ENCODE measurements around a stretch of chr11.

- PRO-cap: no peak
These were observed 4.4 kb downstream of the BCO2 start for GRCh38 chr11:112179655-112180119.

GRCh38 chr11:112195013-112195523 lies 19.8 kb downstream of the BCO2 start:
- PRO-cap: no peak

DNA sequence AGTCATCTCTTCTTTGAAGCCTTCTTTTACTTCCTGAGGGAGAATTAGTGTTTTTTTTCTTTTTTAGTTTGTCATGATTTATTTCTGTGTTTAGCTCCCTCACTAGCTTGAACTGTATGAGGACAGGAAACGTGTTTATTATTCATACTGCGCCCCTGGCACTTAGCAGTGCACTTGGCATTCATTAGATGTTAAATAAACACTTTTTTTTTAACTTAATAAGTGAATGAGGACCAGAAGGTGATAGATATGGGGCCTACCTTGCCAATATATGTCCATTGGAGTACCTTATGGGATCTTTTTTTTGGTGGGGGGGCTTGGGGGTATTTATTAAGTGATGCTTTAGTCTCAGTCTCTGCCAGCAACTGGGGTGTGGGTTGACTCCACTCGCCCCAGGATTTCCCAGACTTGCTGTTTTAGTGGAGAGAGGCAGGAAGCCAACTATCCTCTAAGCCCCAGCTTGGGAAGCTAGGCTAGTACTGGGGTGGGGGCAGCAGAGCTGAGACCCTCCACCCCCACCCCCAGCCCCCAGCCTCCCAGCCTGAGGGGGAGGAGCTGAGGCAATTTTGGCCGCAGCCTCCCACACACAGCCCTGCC lies 4.6 kb upstream of the PTS start:
- PRO-cap: no peak

DNA sequence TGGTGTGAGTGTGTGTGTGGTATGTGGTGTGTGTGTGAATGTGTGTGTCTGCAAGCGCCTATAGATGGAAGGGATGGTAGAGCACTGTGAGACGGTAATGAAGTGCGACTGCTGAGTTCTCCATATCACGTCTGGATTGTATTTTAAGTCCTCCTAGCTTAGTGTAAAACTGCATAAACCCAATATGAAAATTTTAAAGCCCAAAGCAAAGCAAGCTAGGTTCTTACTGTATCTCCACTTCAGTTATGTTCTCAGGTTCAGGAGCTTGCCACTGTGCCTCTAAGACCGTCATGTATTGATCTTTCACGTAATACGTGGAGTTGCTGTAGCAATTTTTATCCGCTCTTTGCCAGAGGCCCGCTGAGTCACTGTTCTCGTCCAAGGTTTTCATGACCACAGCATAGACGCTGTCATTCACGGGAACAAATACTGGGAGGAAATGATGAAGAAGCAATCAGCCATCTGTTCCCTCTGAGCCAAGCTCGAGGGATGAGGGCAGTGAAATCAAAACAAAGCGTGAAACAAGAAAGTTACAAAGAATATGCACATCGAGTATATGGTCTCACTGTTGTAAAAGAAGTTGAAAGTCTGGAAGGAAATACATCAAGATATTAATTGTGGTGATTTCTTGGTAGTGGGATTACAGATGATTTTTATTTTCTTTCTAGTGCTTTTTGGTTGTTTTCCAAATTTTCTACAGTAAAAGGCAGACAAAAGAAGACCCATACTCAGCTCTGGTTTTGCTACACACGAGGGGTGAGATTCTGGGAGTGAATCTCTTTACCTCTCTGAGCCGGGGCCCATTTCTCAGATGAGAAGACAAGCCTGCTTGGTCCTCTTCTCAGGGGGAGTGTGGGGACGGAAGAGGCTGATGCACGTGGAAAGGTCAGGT lies 5.3 kb downstream of the PLET1 start:
- PRO-cap: no peak

DNA sequence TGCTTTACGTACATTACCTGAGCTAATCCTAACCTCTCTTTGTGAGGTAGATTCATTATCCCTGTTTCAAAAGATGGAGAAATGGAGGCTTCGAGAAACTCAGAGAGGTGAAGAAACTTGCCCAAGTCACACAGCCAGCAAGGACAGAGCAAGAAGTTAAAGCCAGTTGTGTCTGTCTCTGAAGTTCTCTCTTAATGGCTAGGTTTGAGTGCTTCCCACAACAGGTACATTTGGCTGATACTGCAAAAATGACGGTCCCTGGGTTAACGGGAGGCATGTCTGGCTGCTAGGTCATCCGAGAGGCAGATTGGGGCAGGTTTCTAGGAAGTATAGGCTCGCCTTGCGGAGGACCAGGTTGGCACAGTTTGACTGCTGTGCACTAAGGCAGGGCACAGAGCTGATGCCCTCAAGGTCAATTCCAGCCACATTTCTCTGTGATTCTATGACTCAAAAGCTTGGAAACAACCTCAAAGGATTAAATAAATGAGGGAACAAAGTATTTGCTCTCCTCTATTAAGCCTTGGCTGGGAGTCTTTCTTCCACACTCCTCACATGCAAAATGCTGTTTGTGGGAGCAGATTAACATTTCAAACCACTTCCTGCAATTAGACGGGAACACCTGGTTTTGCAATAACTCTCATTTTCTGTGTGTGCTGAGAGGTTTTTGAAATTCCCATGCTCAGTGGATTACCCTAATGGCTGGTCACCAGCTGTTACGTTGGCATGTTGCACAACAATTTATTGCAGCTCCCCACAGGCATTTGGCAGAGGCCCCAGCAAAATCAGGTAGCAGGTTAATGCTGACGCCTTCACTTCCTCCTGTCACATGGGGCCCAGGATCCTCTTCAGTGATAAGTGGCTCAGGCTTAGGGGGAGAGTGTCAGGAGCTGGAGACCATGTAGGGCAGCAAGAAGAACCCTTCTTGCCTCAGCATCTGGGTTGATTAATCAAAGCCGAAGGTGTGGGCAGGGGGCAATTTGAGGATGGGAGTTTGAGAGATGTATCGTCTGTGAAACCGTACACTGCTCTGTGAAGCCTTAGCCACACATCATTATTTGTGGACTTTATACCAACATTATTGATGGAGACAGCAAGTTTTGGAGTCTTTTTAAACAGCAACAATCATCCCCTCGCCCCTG lies 61.0 kb upstream of the PLET1 start:
- PRO-cap: no peak

- PRO-cap: unidirectional peak, plus-strand start at chr11:113778223; unidirectional peak, plus-strand start at chr11:113778271
These were observed 1.5 kb upstream of the CLDN25 start for GRCh38 chr11:113777698-113778797.

- PRO-cap: no peak
These were observed 20.0 kb downstream of the ZBTB16 start for GRCh38 chr11:114079494-114080007.

DNA sequence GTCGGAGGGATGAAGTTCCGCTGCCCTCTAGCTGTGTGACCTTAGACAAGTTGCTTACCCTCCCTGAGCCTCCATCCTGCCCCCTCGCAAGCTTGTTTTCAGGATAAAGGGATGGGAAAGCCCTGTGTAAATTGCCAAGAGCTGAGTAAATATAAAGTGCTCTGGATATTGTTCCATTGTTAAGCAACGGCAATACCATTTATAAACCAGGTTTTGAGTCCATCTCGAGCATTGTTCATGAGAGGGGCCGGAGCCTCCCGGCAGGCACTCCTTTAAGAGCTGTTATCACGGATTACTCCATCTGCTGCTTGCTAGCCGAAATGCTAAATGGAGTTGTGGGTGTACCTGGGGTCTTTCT lies 73.0 kb downstream of the ZBTB16 start:
- PRO-cap: no peak

- PRO-cap: no peak
These were observed 99.3 kb downstream of the ZBTB16 start for GRCh38 chr11:114158408-114159625.

DNA sequence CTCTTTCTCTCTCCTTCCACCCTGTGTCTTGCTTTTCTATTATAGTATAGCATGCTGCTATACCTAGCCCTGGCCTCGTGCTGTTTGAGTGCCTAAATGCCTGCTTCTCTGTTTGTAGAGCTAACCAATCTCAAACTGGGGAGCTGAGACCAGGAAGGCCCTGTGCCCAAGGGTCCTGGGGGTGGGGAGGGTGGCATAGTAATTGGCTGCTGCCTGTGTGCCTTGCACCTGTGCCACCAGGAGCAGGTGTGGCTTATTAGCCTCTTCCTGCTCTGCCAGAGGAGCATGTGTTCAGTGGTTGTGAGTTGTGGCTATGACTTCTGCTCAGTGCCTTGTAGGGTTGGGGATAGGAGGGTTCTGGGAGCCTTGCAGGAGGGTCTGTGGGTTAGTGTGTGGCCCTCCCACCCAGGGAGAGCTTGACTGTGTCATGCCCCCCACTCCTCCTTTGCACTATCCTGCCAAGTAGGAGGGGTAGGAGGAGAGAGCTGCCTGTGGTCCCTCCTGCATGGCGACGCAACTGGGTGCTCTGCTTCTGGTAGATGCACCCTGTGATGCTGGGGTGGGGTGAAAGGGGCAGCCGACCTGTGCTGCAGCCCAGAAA lies 109.2 kb downstream of the ZBTB16 start:
- PRO-cap: no peak

GRCh38 chr11:114172968-114173771 lies 113.7 kb downstream of the ZBTB16 start:
- PRO-cap: bidirectional peak, plus-strand start at chr11:114173319, minus-strand start at chr11:114173220

DNA sequence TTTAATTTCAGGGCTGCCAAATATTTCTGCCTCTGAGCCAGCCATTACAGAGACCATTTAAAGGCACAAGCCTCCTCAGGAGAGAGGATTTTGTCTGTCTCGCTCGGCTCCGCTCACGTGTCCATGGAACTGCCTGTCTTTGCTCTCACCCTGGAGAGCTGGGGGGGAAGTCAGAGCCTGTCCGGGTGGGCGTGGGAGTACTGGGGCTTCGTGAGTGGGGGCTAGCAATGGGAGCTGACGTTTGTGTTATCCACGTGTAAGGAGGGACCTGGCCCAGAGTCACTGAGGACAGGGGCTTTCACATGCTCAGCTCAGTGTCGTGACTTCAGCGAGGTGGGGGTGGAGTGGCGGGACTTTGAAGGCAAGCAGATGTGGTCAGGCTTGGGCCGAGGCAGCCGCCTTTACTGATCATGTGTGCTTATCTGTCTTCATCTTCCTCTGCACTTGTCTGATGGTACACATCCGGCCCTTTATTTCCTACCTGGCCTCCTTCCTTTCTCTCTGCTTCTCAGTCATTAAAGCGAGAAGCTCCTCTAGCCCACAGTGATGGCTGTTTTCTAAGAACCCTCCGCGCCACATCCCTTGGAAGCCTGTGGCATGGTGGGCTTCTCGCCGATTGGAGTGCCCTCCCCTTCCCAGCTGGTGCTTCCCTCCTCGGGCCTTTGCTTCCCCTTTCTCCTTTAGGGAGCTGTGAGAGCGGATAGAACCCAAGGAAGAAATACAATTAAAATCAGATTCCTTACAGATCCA lies 113.1 kb upstream of the NNMT start:
- PRO-cap: no peak

DNA sequence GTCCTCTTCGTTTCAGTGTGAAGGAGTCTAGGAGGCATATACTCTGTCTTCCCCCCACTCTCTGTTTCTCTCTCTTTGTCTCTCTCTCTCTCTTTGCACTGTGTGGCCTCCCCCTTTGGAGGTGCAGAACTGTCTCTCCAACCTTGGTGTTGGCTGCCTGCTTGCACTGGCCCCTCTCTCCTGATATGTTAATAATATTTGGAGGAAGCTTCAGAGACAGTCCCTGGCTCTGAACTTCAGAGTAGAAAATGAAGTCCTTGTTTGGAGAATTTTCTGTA lies 98.9 kb upstream of the NNMT start:
- PRO-cap: no peak

DNA sequence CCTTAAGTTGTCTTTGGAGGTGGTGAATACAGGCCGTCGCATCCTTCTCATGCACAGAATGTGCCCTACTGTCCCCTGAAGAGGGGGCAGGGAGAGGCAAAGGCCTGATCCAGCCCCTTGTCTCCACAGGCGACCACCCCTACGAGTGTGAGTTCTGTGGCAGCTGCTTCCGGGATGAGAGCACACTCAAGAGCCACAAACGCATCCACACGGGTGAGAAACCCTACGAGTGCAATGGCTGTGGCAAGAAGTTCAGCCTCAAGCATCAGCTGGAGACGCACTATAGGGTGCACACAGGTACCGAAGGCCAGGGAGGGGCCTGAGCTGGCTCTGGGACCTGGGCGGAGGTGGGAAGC lies 49.2 kb upstream of the NNMT start:
- PRO-cap: no peak

- PRO-cap: no peak
These were observed 46.0 kb upstream of the NNMT start for GRCh38 chr11:114250168-114250621.

DNA sequence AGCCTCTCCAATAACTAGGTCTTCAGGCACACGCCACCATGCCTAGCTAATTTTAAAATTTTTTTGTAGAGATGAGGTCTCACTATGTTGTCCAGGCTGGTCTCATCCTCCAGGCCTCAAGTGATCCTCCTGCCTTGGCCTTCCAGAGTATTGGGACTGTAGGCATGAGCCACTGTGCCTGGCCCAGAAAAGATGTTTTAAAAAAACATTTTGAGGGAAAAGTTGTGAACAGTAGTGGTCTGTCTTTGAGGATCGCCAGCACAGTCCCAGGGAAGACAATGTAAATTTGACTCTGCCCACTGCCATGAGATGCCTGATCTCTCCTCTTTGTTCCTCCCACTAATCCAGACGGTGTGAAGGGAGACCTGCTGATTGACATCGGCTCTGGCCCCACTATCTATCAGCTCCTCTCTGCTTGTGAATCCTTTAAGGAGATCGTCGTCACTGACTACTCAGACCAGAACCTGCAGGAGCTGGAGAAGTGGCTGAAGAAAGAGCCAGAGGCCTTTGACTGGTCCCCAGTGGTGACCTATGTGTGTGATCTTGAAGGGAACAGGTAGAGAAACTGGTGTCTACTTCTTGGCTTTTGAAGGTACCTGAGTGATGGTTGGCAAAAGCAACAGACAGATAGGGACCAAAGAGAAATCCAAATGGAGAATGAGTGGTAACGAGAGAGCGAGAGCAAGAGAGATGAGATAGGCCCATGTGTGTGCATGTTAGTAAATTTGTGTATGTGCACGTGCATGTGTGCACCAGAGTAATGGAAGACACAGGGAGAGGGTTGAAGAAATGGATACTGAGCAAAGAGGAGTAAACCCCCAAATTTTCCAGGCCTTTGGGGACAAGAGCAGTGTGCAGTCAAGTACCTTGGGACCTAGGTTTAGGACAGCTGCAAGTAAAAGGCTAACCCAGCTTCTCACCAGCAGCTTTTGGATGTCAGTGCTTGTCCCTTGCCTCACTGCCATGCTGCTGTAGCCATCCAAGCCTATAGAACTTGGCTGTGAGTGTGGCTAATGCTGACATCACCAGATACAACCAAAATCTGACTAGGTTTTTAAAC lies 1.7 kb downstream of the NNMT start:
- PRO-cap: no peak

DNA sequence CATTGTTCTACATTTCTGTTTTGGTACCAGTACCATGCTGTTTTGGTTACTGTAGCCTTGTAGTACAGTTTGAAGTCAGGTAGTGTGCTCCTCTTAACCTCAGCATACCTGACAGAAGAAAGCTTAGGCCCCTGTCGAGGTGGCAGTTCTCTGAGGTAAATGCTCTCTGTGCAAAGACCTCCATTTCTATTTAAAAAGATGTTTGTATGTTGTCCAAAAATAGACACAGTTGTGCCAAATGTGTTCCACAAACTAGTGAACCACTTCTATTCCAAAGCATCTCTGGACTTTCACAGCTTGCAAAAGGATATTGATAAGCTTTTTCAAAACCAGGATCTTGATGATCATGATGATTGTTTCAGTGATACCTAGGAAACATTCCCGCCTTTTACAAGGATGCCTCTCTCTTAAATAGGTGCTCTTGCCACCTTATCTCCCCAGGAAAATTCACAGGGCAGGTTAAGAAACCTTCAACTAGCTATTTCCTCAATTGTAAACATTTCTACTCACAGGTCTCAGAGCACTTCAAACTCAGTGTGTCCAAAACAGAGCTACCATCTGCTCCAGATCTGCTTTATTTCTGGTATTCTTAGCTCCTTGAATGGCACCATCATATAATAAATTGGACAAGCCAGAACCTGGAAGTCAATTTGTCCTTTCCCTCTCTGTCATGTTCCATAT lies 10.6 kb downstream of the NNMT start:
- PRO-cap: no peak

GRCh38 chr11:114401589-114402064 lies 1.2 kb downstream of the RBM7 start:
- PRO-cap: no peak

DNA sequence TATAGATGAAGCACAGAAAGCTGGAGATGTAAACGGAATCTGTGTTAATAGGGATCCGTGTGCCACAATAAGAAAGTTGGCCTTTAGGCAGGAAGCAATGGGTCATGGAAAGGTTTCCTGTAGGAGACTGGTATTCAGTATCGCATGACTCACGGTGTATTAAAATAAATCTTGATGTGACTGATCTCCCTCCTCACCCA lies 118.5 kb downstream of the NXPE2 start:
- PRO-cap: no peak

GRCh38 chr11:115262952-115263232 lies 241.3 kb downstream of the CADM1 start:
- PRO-cap: no peak